SJCRH30 (cell line): Measurements from ENCODE around the gene RAB31.

GRCh38 chr18:6834263-6834870 is 104.9 kb downstream of the ARHGAP28 start:
- RAMPAGE, long total RNA: no peak

DNA sequence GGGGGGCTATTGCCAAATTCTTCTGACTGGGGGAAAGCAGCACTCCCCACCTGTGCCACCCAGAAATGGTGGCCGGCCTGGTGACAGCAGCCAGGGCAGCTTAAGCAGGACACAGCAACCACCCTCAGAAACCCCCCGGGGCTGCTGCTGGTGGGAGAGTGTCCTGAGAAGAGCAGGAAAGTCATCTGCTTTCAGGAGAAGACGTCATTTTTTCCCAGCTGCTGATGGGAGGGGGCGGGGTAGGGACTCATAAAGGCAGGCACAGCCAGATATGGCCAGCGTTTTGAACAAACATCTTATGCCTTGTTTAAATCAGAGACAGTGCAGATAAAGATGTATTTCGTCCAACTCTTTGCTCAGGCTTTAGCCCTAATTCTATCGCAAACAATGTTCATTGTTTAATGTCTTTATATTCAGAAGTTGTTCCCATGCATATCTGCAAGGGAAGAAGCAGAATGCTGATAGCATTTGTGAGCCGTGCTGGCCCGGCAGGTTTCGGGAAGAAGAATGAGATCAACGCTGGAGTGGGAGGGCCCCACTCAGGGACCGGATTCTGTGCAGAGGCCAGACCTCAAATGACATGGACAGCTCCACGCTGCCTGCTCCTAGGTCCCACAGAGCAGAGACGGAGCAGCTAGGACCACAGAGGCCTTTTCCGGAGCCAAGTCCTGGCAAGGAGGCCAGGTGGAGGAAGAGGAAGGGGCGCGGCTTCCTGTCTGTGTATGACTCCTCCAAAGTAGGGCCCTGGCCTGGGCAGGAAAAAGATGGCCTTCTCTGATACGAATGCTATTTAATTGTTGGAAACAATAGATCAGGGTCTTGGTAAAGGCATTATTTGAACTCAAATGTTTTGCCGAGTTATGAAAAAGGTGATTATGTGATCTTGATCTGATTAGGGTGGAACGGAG is 139.7 kb downstream of the LRRC30 start:
- RAMPAGE, long total RNA: no peak

- RAMPAGE, long total RNA: no peak
These were observed 7.3 kb upstream of the PTPRM start for GRCh38 chr18:7559652-7560292.

GRCh38 chr18:7803947-7804455 is 236.9 kb downstream of the PTPRM start:
- RAMPAGE, long total RNA: no peak

DNA sequence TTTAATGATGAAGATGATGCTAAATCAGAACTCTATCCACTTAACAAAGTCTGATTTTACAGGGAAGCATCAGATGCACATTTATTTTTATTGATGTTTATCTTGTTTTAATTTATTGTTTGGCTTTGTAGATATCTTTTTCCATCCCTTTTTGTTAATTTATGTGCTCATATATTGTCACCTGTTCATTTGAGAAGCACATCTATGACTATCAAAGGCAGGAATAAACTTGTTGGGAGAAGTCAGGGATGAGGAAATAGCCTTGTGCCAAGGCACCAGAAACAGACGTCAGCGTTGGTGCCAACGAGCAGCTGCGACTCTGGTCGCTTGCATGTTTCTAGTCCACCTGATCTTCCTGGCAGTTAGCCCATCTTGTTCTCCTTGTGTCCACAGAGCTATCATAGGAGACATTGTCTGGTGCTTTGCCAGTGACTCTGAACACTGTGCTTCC is 374.3 kb downstream of the PTPRM start:
- RAMPAGE, long total RNA: no peak

GRCh38 chr18:7958218-7959009 is 391.3 kb downstream of the PTPRM start:
- RAMPAGE, long total RNA: no peak

DNA sequence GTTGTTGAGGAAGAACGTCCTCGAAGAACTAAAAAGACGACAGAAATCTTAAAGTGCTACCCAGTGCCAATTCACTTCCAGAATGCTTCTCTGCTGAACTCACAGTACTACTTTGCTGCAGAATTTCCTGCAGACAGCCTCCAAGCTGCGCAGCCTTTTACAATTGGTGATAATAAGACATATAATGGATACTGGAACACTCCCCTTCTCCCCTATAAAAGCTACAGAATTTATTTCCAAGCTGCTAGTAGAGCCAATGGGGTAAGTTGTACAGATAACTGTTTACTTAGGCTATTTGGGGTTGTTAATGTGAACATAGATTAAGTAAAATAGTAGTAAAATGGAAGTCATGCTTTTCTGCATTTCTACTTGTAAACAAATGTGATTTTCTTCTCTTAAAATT is 495.7 kb upstream of the RAB12 start:
- RAMPAGE, long total RNA: no peak

DNA sequence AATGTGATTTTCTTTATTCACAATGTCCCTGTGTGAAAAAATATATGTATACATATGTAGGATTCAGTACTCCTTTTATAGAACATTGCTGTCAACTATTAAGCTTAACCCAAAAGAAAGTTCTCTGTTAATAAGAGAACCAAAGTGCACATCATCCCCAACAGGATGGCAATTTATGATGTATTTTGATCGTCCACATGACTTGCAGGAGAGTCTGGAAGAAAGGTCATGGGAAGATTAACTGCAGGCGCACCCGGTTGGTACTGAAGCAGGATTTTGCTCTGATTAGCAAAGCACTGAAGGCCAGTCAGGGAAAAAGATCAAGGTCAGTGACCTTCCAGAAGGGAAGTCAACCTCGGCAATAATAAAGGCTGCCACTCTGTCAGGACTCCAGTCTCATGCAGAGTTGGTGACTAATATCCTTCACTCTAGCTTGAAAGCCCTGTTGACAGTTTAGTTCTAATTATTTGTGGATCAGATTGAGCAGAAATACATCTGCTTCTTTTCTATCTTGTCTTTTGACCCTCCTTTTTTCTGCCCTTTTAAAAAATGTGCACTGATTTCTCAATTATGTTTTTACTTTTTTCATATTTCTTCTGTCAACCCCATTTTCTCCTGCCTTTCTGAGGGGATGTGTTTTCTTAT is 432.7 kb upstream of the RAB12 start:
- RAMPAGE, long total RNA: no peak

DNA sequence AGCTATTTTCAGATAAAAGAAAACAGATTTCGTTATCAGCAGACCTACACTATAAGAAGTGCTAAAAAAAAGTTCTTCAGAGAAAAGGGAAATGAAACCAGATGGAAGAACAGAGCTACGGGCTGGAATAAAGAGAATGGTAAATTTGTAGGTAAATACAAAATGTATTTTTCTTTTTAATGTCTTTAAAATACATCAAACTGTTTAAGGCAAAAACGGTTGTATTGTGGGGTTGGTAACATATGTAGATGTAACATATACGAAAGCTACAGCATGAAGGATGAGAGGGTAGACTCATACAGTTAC is 5.5 kb upstream of the RAB12 start:
- RAMPAGE, long total RNA: no peak

- RAMPAGE, long total RNA: no peak
These were observed 943 bp upstream of the RAB12 start for GRCh38 chr18:8608303-8608684.

DNA sequence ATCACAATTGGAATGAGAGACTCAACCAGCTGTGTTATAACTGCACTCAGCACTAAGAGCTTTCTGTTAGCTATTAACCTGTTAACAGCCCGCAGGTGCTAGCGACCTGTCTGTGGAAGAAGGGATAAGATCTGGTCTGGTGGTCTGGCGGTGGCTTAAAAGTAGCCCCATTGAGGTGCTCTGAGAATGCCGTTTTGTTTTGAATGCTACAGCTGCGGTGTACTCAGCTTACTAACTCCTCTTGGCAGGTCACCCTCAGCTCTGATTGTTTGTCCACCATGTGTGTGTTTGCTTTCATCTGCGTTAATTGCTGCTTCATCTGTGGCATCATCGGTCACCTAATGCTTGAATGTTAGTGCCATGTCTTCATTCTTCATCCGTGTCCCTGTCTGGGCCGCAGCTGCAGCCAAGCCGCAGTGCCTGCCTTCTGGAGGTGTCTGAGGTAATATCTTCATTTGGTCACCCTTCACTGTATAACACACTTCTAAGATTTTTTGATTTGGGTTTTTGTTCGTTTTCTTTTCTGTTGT is 16.4 kb downstream of the RAB12 start:
- RAMPAGE, long total RNA: no peak

GRCh38 chr18:8632722-8633536 is 23.7 kb downstream of the RAB12 start:
- RAMPAGE, long total RNA: no peak

DNA sequence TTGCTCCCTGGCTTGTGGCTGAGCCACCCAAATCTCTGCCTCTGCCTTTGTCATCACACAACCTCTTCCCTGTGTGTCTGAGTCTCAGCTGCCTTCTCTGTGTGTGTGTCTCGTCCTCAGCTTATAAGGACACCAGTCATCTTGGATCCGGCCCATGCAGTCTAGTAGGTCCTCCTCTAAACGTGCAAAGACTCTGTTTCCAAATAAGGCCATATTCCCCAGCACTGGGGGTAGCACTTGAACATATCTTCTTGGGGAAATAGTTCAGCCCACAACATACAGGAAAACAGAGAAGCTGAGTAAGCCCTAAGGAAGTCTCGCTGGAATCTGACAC is 42.1 kb downstream of the MTCL1 start:
- RAMPAGE, long total RNA: no peak

- RAMPAGE, long total RNA: no peak
These were observed 94.8 kb downstream of the MTCL1 start for GRCh38 chr18:8799838-8800923.

DNA sequence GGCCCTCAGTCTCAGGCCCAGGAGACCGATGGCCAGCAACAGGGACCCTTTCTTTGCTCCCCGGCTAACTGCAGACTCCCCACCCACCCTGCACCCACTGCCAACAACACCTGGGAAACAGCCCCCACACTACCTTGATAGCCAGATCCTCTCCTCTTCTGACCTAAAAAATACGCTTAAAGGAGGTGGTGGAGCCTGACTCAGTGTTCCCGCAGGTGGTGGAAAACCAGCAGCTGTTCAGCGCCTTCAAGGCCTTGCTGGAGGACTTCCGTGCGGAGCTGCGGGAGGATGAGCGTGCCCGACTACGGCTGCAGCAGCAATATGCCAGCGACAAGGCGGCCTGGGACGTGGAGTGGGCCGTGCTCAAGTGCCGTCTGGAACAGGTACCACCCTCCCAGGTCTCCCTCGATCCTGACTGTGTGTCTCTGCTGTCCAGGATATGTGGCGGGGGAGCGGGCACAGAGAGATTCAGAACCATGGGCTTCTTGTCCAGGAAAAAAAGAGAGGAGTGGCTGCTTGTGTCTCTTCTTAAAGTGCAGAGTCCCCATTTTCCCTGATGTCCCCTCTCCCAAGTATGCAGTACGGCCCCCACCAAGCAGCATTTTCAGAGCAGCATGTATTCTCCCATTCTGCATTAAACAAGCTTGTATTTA is 101.4 kb downstream of the MTCL1 start:
- RAMPAGE, long total RNA: no peak

GRCh38 chr18:9157818-9158122 is 21.2 kb downstream of the ANKRD12 start:
- RAMPAGE, long total RNA: no peak

DNA sequence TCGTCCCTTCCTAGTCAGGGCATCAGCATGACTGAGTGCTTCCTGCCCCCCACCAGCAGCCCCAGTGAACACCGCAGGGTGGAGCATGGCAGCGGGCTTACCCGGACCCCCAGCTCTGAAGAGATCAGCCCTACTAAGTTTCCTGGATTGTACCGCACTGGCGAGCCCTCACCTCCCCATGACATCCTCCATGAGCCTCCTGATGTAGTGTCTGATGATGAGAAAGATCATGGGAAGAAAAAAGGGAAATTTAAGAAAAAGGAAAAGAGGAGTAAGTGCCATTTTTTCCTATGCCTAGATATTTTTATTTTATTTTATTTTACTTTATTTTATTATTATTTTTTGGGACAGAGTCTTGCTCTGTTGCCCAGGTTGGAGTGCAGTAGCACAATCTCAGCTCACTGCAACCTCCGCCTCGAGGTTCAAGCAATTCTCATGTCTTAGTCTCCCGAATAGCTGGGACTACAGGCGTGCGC is 37.7 kb downstream of the RALBP1 start:
- RAMPAGE, long total RNA: no peak

GRCh38 chr18:9592567-9592924 is 21.8 kb downstream of the PPP4R1 start:
- RAMPAGE, long total RNA: no peak

GRCh38 chr18:9594789-9595660 is 19.3 kb downstream of the PPP4R1 start:
- RAMPAGE, long total RNA: no peak

DNA sequence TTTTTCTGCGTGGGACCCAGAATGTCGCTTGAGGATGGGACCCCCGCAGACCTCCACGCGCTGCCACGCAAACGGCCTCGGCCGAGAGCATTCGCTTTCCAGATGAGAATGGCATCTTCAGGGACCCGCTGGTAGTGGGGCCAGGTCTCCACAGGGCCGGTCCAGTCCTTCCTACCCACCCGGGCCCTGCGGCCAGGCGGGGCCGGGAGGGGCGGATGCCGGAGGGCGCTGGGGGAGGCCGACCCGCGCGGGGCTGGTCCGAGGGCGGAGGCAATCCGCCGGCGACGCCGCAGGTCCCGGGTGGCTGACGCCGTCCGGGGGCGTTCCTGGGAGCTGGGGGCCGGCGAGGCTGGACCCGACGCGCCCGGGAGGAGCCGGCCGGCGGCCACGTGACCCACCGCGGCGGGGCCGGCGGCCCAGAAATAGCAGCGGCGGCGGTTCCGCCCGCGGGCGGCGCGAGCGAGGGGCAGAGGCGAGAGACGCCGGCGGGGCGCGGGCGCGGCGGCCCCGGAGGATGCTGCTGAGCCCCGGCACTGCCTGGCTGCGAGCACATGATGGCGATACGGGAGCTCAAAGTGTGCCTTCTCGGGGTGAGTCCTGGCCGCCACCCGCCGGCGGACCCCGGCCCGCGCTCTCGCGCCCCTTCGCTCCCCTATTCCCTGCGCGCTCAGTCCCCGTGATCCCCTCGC is at the start of gene RAB31:
Gene RAB31 (plus strand): TSS at position 447 of the 689 bp plus-strand sequence.
- RAMPAGE, long total RNA: no peak